Foreskin fibroblast (primary cell): Measurements from ENCODE around the gene HAND1.

- RRBS, result no CpG with 5 or more reads among the region's 13 CpGs
These were observed 22.1 kb downstream of the GPX3 start for GRCh38 chr5:151042359-151042958.

- RRBS, result no CpG with 5 or more reads among the region's 7 CpGs
These were observed 16.0 kb upstream of the TNIP1 start for GRCh38 chr5:151096780-151097383.

GRCh38 chr5:151098629-151098811 is 17.7 kb upstream of the TNIP1 start:
- RRBS, result no CpG with 5 or more reads among the region's 3 CpGs

- RRBS, result no CpG with 5 or more reads among the region's 20 CpGs
These were observed 14.5 kb upstream of the CCDC69 start for GRCh38 chr5:151238207-151238920.

DNA sequence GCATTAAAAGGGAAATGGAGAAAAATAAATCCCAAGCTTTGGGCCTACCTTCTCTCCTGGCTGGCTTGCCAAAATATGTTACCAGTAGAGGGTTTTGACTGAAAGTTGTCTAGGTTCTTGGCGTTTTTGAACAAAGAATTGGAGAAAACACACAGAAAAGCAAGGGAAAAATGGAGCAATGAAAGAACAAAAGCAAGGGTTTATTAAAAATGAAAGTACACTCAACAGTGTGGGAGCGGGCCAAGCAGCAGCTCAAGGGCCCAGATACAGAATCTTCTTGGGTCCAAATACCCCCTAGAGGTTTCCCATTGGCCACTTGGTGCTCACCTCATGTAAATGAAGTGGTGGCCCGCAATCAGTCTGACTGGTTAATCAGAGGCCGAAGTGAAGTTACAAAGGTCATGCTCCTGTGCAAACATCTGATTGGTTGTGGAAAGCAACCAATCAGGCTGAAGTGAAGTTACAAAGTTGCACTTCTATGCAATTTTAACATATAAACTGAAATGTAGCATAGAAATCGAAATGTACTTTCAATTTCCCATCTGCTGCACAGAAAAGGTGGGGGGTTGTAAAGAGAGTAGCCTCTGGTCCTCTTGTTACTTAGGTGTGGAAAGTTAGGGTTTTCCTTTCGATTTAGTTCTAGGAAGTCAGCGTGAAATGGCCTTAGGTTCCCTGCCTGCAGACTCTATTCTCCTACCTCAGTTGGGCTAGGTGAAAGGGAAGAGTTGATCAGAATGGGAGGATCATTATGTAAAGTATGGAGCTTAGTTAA is 1.9 kb upstream of the GM2A start:
- RRBS, result no CpG with 5 or more reads among the region's 7 CpGs

- RRBS, result no CpG with 5 or more reads among the region's 1 CpG
These were observed 13.0 kb upstream of the SLC36A1 start for GRCh38 chr5:151434409-151434848.

GRCh38 chr5:151665154-151665557 is 21.6 kb downstream of the SPARC start:
- RRBS, result no CpG with 5 or more reads among the region's 3 CpGs

GRCh38 chr5:151682852-151683394 is 3.8 kb downstream of the SPARC start:
- RRBS, result no CpG with 5 or more reads among the region's 5 CpGs

GRCh38 chr5:151703233-151703783 is 16.6 kb upstream of the SPARC start:
- RRBS, result no CpG with 5 or more reads among the region's 1 CpG

DNA sequence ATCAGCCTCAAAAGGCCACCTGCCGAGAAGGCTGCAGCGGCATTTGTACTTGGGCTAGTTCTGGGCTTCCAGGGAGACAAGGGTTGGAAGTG is 938 bp downstream of the G3BP1 start:
- RRBS, result no CpG with 5 or more reads among the region's 2 CpGs

- RRBS, result no CpG with 5 or more reads among the region's 5 CpGs
These were observed 536.6 kb upstream of the GRIA1 start for GRCh38 chr5:152953856-152954310.

DNA sequence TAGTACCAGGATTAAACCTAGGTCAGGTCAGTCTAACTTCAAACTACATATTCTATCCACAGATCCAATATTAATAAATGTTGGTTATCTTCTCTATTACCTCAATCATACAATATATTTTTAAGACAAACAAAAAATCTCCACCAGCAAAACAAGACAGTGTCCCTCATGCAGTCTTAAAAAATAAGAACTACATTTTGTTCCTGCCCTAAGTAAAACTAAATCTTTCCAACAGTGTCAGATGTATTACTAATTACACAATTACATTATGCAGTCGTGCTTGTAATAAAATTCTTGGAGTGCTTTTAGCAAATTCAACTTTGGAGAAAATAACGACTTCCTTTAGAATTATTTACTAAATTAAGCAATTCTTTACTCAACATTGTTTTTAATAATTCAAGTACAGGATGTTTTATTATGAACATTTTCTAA is 138.1 kb downstream of the FAM114A2 start:
- RRBS, result no CpG with 5 or more reads among the region's 2 CpGs

DNA sequence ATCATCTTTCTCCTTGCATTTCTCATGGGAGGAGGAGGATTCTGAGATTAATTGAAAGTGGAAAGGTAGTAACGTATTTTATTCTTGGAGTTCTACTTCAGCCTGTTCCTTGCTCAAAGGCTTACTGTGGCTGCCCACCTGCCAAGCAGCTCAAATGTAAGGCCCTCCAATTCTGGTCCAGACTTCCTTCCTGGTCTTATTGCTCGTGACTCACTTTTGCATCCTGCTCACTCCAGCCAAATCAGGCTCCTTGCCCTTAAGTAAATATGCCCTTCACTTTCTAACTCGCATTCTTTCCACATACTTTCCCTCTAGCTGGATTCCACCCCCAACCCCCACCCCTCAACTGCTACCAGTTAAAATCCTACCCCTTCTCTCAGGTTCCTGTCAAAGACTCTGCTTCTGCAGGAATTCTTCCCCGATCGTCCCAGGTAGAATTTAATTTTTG is 96.6 kb downstream of the GALNT10 start:
- RRBS, result no CpG with 5 or more reads among the region's 5 CpGs

- RRBS, result no CpG with 5 or more reads among the region's 6 CpGs
These were observed 71.9 kb upstream of the SAP30L start for GRCh38 chr5:154373879-154374327.

DNA sequence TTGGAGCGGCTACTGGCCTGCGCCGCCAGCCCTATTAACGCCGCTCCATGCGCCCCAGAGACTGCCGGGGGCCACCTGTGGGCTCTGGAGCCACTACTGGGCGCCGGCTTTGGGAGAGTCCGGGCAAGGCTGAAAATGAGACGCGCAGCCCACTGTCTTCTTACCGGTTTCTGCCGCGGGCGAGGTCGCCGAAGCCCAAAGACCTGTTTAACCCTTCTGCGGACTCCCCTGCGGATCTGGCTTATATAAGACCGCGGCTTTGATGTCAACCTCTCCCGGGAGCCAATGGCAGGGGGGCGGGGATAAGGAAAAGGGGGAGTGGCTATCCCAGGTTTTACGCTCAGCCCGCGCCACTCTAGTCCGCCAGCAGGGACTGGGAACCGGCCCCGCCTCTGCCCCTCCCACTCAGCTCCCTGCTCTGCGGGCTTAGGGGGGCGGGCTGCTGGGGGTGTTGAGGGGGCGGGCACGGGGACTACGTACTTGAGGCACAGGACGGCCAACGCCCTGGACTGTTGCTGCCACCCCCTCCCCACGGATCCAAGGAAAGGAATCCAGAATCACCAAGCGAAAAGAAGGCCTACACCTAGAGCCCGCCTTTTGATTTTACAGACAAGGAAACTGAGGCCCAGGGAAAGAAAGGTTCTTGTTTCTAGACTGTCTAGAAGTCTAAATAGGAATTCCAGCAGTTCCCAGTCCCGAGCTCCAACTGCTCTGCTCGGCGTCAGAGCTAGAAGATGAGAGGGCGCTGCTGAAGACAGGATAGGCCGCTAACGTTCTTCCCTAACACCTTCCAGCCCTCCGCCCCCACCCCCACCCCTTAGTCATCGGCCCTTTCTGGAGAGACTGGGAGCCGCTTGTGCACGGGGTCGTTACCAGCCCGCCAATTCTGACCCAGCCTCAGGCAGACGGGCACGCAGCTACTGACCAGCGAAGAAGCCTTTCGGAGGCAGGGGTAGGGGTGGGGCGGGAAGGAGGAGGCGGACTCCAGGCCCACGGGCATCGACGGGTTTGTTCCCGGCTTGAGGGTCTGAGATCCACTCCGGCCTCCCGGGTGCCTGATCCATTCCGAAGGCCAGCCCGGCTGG is at the start of gene HAND1:
TSS of gene HAND1 (minus strand) at position 218 of the 1,085 bp plus-strand sequence.
- RRBS, result under 1% methylated on average over 13 of the region's 66 CpGs

DNA sequence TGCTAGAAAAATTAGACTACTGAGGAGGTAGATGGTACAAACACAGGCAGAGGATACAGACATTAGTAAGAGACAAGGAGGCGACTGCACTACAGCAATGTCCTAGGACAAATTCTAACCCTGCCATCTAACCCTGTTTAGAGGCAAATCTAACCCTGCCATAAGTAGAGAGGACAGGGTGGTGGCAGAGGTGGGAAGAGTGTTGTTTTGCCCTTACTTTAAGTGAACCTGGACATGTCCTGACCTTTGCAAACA is 276 bp downstream of the FAXDC2 start:
- RRBS, result no CpG with 5 or more reads among the region's 1 CpG

GRCh38 chr5:155222572-155223024 is 209.0 kb downstream of the KIF4B start:
- RRBS, result no CpG with 5 or more reads among the region's 5 CpGs

GRCh38 chr5:156913788-156914817 is 48.9 kb downstream of the TIMD4 start:
- RRBS, result no CpG with 5 or more reads among the region's 8 CpGs

DNA sequence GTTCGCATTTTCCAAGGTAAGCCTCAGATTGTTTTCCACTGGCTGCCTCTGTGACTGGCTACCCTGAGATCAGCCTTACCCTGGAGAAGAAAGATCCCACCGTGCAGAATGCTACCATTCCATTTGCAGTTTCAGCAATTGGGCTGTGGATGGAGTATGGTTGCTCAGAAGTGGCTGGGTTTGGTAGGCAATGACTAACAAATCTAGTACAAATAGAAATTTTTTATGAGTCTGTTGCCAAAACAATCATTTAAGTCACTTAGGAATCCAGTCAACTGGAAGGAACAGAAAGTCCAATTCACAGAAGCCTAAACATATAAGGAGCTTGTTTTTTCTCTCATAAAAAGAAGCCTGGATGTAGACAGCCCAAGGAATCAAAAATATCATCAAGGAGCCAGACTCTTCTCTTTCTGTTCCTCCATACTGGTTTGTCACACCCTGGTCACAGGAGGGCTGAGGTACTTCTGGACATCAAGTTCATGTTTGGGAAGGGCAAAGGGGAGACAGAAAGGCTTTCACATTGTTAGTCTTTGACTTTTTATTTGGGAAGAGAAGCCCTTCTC is 9.2 kb upstream of the TIMD4 start:
- RRBS, result no CpG with 5 or more reads among the region's 2 CpGs

DNA sequence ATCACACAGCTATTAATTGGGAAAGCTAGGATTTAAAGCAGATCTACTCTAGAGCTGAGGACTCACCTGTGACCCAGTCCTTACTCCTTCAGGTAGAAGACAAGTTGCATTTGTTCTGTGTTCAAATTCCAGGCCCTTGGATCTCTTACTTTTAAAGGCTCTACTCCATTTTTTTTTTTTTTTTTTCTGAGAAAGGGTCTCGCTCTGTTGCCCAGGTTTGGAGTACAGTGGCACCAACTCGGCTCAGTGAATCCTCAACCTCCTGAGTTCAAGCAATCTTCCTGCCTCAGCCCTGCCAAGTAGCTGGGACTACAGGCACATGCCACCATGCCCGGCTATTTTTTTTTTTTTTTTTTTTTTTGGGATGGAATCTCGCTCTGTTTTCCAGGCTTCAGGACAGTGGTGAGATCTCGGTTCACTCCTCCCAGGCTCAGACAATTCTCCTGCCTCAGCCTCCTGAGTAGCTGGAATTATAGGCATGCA is 7.2 kb downstream of the HAVCR2 start:
- RRBS, result no CpG with 5 or more reads among the region's 5 CpGs